Testis (tissue), 5 donors: ENCODE measurements around the gene SALL4.

DNA sequence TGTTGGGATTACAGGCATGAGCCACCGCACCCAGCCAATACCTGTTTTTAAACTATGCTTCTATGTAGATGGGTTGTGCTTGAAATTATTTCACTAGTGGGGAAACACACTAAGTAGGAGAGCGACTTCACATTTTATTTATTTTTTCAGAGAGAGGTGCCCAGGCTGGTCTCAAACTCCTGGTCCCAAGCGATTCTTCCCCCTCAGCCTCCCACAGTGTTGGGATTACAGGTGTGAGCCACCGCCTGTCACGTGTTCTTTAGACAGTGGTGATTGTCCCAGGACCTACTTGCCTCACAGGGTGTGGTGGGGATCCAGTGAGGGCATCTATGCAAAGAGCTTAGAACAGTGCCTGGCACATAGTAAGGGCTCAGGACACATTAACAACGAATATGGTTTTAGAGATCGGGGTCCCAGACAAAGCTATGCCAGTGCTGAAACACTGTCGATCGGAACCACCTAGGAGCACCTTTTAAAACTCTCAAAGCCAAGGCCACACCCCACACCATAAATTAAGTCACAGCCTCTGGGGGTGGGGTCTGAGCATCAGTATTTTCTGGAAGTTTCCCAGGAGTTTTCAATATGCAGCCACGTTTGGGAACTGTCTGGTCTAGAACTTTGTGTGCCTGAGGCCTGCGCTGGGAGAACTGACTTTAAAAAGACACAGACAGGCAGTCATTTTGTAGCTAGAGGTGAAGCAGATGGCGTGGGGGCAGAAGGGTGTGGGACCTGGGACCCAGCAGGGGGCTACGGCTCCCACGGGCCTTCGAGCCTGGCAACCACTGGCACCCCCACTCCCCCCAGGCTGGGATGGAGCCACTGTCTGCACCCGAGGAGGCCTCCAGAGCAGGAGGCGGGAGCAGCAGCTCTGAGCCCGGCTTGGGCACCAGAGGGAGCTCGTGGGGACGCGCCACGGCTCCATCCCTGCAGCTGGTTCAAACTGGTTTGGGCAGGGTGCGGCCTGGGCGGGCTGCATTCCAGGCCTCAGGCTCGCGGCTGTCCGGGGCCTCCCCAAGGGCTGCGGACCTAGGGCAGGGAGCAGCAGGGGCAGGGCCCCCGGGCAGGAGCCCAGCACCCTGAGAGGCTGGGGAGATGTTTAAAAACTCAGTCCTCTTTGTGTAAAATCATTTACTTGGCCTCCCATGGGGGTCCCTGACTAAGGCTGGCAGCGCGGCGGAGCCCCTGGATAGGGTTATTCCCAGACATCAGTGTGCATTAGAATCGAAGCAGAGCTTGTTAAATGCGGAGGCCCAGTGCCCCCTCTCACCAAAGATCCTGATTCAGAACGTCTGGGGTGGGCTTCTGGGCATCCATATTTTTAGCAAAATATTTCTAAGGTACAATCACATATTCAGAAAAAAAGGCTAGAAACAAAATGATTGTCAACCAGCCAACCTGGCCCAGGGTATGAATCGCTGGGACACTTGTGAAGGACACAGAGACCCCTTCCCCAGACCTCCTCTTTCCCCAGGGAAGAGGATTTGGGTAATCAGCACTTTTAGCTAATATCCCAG, 4.4 kb upstream of the BCAS4 start:
- PRO-cap, 3 experiments, result peak in 3 of 3 experiments; most common plus-strand start position 613 of the sequence (in 2); most common minus-strand start position 888 of the sequence (in 2)
- RAMPAGE, long total RNA, 2 experiments, result no peak in any of the 2 experiments
- RRBS, result 41% methylated on average over 3 of the region's 36 CpGs

DNA sequence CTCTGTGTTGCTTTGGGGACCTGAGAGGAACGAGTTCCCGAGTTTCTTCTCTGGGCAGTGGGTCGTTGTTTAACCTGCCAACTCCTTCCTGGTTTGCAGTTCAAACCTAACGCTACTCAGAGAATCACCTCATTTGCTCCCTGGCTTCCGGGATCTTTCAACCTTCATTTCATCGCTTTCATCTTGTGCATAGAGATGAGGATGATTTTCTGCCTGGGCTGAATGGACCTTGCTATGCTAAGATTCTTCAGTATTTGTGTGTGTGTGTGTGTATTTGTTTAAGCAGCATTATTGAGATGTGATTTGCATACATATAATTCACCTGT, 9.9 kb downstream of the BCAS4 start:
- PRO-cap, 3 experiments, result no peak in any of the 3 experiments
- RAMPAGE, long total RNA, 2 experiments, result no peak in any of the 2 experiments
- RRBS, result no CpG with 5 or more reads among the region's 6 CpGs

- PRO-cap, 3 experiments, result no peak in any of the 3 experiments
- RAMPAGE, long total RNA, 2 experiments, result no peak in any of the 2 experiments
- RRBS, result no CpG with 5 or more reads among the region's 29 CpGs
Measured at GRCh38 chr20:50840573-50841037, 45.7 kb downstream of the BCAS4 start.

DNA sequence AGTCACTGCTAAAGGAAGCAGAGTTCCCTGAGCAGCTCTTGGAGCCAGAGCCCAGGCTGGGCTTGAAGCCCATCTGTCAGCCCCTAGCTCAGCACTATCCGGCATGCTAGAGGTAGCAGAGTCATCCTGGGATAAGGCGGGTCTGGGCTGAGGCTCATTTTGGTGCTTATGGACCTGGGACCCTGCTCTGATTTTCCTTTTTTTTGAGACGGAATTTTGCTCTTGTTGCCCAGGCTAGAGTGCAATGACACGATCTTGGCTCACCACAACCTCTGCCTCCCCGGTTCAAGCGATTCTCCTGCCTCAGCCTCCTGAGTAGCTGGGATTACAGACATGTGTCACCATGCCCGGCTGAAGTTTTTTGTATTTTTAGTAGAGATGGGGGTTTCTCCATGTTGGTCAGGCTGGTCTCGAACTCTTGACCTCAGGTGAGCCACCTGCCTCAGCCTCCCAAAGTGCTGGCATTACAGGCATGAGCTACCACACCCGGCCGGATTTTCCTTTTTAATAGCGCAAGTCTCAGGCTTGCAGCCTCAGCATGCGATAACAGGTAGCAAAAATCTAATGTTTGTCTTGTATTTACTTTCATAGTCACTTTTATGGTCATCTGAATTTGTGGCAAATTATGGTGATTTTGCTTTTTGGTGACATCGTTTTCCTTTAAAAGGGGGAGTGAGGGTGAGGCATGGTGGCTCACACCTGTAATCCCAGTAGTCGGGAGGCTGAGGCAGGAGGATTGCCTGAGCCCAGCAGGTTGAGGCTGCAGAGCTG, 45.9 kb downstream of the ADNP start:
- PRO-cap, 3 experiments, result no peak in any of the 3 experiments
- RAMPAGE, long total RNA, 2 experiments, result no peak in any of the 2 experiments
- RRBS, result no CpG with 5 or more reads among the region's 14 CpGs

DNA sequence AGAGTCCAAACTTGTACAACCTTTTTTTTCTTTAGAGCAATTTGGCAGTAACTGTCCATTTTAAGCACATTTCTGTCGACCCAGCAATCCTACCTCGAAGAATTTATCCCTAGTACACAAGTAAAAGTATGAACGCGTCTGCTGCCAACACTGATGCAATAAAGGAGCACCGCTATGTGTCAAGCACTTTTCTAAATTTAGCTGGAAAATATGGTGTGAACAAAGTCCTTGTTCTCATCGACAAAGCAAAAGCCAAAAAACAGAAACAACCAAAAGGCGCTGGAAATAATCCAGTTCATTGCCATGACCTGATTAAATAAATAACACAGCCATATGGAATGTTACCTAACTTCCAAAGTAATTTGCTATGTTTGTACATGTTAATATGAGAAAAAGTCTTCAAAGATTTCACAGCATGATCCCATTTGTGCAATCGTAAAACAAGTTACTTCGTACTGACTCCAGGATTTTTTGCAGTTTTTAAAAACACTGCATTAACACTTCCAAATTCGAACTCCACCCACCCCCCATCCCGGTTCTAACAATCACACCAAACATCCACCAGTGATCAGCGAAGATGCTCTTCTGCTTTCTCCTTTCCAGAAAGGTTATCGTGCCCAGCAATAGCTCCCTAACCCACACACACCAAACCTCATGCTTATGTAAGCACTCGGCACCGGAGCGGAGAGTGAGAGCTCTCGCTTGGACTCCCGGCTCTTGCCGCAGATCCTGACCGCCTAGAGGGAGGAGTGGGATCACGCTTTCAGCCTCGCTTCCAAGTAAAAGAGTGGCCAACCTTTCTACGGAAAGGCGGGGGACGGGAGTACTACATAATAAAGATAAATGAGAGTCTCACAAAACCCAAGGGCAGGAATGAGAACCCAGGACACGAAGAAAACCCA, 785 bp downstream of the DPM1 start:
- PRO-cap, 3 experiments, result no peak in any of the 3 experiments
- RAMPAGE, long total RNA, 2 experiments, result no peak in any of the 2 experiments
- RRBS, result no CpG with 5 or more reads among the region's 26 CpGs

DNA sequence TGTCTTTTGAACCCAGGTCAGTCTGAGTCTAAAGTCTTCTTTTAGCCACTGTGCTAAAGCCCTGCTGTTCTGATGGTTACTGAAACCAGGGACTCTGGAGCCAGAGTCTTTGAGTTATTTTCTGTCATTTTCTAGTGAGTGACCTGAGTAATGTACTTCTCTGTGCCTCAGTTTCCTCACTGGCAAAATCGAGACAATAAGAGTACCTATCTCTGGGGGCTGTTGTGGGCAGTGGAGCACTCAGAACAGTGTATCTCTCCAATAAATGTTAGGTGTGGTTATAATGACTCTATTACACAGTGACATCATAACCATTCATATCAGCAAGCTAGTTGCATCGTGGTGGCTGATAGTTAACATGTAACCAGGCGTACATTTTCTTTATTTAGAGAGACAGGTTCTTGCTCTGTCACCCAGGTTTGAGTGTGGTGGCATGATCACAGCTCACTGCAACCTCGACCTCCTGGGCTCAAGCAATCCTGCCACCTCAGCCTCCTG, 74.7 kb upstream of the KCNG1 start:
- PRO-cap, 3 experiments, result no peak in any of the 3 experiments
- RAMPAGE, long total RNA, 2 experiments, result no peak in any of the 2 experiments
- RRBS, result no CpG with 5 or more reads among the region's 4 CpGs

- PRO-cap, 3 experiments, result no peak in any of the 3 experiments
- RAMPAGE, long total RNA, 2 experiments, result no peak in any of the 2 experiments
- RRBS, result no CpG with 5 or more reads among the region's 15 CpGs
Measured at GRCh38 chr20:51400228-51400909, 142.2 kb downstream of the NFATC2 start.

DNA sequence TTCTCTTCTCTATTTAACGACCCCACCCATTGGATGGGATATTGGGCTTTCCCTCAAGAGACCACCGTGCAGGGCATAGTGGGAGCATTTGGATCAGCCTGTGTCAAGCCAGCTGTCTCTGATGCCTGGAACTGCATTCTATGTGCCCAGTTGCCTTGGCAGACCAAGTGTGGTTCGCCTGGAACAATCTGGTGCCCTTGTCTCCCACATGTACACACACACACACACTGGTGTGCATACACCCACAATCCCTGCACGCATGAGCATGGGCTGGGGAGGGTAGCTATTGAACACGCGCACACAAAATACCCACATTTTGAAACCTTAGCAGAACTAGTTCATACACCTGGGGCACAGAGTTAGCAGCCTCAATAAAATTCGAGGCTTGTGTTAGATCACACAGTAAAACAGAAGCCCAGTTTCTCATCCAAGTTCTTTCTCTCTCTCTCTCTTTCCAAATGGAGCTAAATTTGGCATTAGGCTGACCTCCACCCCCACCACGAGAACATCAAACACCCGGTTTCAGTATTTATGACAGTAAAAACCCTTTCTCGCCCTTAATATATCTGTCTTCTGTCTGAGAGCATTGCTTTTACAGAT, 18.1 kb upstream of the NFATC2 start:
- PRO-cap, 3 experiments, result no peak in any of the 3 experiments
- RAMPAGE, long total RNA, 2 experiments, result no peak in any of the 2 experiments
- RRBS, result no CpG with 5 or more reads among the region's 10 CpGs

DNA sequence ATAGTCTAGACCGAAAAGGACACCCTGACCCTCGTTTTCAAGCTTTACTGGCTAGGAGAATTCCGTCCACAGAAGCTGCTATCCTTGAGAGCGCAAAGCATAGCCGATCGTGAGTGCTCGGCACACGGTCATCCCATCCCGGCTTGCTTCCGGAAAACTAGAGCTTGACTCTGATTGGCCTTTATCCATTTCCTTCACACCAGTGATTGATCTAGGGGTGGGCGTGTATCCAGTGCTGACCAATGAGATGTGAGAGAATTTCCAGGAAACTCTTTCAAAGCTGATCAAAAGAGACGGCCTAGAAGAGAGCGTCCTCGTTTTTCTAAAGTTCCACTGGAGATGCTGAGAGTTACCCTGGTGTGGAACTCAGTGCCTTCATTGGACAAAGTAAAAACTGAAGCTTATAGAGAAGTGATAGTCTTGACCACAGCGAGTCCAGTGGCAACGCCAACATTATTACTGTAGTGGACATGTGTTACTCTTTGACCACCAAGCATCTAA, 41.0 kb upstream of the NFATC2 start:
- PRO-cap, 3 experiments, result no peak in any of the 3 experiments
- RAMPAGE, long total RNA, 2 experiments, result no peak in any of the 2 experiments
- RRBS, result no CpG with 5 or more reads among the region's 16 CpGs

- PRO-cap, 3 experiments, result no peak in any of the 3 experiments
- RAMPAGE, long total RNA, 2 experiments, result no peak in any of the 2 experiments
- RRBS, result 66% methylated on average over 2 of the region's 15 CpGs
Measured at GRCh38 chr20:51695503-51696726, 72.3 kb downstream of the ATP9A start.

- PRO-cap, 3 experiments, result no peak in any of the 3 experiments
- RAMPAGE, long total RNA, 2 experiments, result no peak in any of the 2 experiments
- RRBS, result no CpG with 5 or more reads among the region's 5 CpGs
Measured at GRCh38 chr20:51760341-51760540, 7.9 kb downstream of the ATP9A start.

- PRO-cap, 3 experiments, result peak in 1 of 3 experiments; most common plus-strand start chr20:51802733 (in 1); most common minus-strand start chr20:51802372 (in 1)
- RAMPAGE, long total RNA, 2 experiments, result start-site peak on the minus strand in 1 of 2 experiments, at chr20:51802355-51802492 at its widest, 27 reads per replicate
- RRBS, result 6% methylated on average over 30 of the region's 50 CpGs
Measured at GRCh38 chr20:51802110-51802888, at the start of gene SALL4. SALL4 (minus strand) TSS chr20:51802521.

GRCh38 chr20:51934346-51934748, 132.0 kb upstream of the SALL4 start:
- PRO-cap, 3 experiments, result no peak in any of the 3 experiments
- RAMPAGE, long total RNA, 2 experiments, result no peak in any of the 2 experiments
- RRBS, result no CpG with 5 or more reads among the region's 7 CpGs

- PRO-cap, 3 experiments, result peak in 1 of 3 experiments; most common minus-strand start chr20:52105200 (in 1)
- RAMPAGE, long total RNA, 2 experiments, result no peak in any of the 2 experiments
- RRBS, result 2% methylated on average over 33 of the region's 86 CpGs
Measured at GRCh38 chr20:52104582-52105539, 86.7 kb downstream of the ZFP64 start.

- PRO-cap, 3 experiments, result no peak in any of the 3 experiments
- RAMPAGE, long total RNA, 2 experiments, result no peak in any of the 2 experiments
- RRBS, result no CpG with 5 or more reads among the region's 5 CpGs
Measured at GRCh38 chr20:52859281-52859880, 112.8 kb upstream of the TSHZ2 start.

GRCh38 chr20:53036983-53037269, 64.8 kb downstream of the TSHZ2 start:
- PRO-cap, 3 experiments, result no peak in any of the 3 experiments
- RAMPAGE, long total RNA, 2 experiments, result no peak in any of the 2 experiments
- RRBS, result no CpG with 5 or more reads among the region's 7 CpGs

DNA sequence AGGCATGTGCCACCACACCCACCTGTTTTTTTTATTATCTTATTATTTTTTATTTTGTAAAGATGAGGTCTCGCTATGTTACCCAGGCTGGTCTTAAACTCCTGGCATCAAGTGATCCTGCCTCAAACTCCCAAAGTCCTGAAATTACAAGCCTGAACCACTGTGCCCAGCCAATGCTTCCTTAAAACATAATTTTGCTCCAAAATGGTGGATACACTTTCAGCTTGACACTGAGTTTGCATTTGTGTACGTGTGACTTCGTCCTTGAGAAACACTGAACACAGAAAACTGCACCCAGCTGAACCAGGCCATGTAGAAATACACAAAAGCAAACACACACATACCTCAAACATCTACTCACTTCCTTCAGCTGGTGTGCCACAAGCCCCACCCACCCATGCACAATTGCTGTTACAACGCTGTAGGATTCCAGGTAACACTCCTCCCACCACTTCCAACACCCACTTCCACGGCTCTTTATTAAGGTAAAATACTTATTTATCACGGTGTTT, 109.1 kb downstream of the TSHZ2 start:
- PRO-cap, 3 experiments, result no peak in any of the 3 experiments
- RAMPAGE, long total RNA, 2 experiments, result no peak in any of the 2 experiments
- RRBS, result no CpG with 5 or more reads among the region's 6 CpGs

DNA sequence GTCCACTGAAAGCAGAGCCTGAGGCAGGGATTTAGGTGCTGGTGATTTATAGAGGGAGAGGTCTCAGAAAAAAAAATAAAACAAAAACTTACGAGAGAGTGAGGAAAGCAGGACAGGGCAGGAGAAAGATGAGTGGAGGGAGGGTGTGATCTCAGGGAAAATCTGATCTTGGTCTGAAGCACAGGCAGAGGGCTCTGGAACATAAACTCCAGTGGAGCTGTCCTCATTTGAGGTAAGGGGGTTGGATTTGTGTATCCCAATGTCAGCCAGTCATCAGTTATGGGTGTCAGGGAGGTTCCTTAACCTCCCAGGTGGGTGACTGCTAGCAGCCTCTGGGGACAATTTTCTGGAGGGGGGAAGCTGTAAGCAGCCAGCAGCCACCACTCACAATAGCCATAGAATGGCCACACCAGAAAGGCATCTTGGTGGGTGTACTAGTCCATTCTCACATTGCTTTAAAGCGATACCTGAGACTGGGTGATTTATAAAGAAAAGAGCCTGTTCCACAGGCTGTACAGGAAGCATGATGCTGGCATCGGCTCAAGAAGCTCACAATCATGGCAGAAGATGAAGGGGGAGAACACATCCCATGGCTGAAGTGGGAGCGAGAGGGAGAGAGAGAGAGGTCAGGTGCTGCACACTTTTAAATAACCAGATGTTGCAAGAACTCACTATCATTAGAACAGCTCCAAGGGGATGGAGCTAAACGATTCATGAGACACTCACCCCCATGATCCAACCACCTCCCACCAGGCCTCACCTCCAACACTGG, 146.4 kb downstream of the TSHZ2 start:
- PRO-cap, 3 experiments, result no peak in any of the 3 experiments
- RAMPAGE, long total RNA, 2 experiments, result no peak in any of the 2 experiments
- RRBS, result no CpG with 5 or more reads among the region's 5 CpGs

DNA sequence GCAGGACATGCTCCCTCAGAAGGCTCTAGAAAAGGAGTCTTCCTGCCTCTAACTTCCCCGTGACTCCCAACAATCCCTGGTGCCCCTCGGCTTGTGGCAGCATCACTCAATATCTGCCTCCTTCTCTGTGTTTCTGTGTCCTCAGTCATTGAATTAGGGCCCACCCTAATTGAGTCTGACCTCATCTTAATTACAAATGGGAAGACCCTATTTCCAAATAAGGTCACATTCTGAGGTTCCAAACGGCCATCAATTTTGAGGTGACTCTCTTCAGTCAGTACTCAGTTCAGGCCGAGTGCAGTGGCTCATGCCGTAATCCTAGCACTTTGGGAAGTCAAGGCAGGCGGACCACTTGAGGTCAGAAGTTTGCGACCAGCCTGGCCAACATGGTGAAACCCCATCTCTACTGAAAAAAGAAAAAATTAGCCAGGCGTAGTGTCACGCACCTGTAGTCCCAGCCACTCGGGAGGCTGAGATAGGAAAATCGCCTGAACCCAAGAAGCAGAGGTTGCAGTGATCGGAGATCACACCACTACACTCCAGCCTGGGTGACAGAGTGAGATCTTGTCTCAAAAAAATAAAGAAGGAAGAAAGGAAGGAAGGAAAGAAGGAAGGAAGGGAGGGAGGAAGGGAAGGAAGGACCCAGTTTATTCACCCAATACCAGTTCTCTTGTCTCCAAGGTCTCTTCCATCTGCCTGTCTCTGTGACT, 221.6 kb downstream of the ZNF217 start:
- PRO-cap, 3 experiments, result no peak in any of the 3 experiments
- RAMPAGE, long total RNA, 2 experiments, result no peak in any of the 2 experiments
- RRBS, result no CpG with 5 or more reads among the region's 12 CpGs

- PRO-cap, 3 experiments, result peak in 3 of 3 experiments; most common plus-strand start chr20:53444626 (in 2); most common minus-strand start chr20:53444477 (in 2)
- RAMPAGE, long total RNA, 2 experiments, result no peak in any of the 2 experiments
- RRBS, result 67% methylated on average over 3 of the region's 10 CpGs
Measured at GRCh38 chr20:53444299-53444814, 149.3 kb downstream of the ZNF217 start.